RPMI7951 (cell line): ENCODE results near the gene PRAME.

GRCh38 chr22:21014042-21014512 is 888 bp upstream of the P2RX6 start:
- RAMPAGE, long total RNA, result no peak

DNA sequence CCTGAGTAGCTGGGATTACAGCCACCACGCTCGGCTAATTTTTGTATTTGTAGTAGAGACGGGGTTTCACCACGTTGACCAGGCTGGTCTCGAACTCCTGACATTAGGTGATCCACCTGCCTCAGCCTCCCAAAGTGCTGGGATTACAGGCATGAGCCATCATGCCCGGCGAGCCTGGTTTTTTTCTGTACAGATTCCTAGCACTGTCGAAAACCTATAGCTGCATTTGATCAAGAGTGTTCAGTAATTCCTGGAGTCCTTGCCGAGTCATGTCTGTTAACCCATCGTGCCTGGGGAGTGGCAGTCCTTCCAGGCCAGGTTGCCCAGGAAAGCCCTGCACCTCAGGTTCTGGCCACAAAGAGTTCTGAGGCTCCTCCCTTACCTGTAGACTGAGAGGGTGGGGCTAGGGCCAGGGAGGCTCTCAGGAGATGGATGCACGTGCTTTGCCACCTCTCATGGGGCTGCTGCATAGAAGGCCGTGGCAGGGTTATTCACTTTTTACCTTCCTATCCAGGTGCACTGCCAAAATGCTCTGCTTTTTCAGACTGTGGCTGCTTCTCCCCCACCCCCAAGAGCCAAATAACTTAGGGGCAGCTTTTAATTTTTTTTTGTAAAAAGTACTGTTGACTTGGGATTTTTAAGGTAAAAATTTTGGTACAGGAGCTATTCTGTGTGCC is 16.9 kb downstream of the YDJC start:
- RAMPAGE, long total RNA, result no peak

- RAMPAGE, long total RNA, result no peak
Observed at GRCh38 chr22:21798656-21799507, 63.3 kb upstream of the YPEL1 start.

DNA sequence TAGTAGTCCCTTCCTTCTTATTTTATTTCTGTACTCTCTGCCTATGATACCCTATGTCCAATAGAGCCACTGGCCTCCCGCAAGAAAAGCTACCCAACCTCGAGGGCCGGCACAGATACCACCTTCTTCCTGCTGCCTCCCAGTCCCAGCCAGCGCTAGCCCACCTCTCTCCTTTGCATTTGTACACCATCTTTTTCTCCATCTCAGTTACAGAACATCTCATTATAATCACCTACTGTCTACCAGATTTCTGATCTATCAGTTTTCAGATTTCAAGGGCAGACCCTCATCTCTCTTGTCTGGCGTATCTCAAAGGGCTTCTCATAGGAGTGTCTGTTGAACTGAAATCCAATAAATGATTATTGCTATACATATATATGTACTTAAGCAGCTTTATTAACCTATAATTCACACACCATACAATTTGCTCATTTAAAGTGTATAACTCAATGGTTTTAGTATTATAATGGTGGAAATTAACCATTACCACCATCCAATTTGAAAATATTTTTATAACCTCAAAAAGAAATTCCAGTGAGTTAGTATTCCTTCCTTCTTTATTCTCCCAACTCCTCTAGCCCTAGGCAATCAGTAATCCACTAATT is 65.0 kb downstream of the MAPK1 start:
- RAMPAGE, long total RNA, result no peak

DNA sequence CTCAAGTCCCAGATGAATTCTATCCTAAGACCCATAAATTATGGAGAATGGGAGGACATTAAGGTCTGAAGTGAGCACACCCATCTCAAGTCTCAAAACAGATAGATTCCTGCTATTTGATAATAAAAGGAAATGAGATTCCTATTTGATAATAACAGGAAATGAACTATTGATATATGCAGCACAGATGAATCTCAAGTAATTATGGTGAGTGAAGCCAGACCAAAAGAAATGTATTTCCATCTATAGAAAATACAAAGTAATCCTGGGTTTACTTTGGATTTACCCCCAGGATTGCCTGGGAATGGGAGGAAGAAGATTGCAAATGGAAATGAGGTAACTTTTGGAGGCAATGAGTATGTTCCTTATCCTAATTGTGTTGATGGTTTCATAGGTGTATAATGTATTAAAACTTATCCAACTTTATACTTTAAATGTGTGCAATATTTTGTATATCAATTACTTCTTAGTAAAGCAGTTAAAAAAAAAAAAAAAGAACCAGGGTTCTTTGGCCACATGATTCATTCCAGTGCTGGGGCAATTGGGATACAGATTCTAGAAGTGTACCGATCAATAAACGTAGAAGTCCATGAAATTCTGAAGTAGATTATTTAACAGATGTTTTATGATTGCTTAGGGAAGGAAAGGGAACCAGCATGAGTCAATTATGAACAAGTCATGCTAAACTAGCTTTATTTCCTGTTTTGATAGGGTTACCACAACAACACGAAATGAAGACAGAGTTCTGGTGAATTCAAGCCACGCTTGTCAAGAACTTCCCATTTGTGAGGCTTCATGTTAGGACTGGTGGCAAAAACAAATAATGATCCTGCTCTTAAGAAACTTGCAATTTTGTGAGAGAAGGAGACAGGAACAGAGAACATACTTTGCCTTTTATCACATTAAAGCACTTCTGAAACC is 51.1 kb downstream of the MAPK1 start:
- RAMPAGE, long total RNA, result no peak

DNA sequence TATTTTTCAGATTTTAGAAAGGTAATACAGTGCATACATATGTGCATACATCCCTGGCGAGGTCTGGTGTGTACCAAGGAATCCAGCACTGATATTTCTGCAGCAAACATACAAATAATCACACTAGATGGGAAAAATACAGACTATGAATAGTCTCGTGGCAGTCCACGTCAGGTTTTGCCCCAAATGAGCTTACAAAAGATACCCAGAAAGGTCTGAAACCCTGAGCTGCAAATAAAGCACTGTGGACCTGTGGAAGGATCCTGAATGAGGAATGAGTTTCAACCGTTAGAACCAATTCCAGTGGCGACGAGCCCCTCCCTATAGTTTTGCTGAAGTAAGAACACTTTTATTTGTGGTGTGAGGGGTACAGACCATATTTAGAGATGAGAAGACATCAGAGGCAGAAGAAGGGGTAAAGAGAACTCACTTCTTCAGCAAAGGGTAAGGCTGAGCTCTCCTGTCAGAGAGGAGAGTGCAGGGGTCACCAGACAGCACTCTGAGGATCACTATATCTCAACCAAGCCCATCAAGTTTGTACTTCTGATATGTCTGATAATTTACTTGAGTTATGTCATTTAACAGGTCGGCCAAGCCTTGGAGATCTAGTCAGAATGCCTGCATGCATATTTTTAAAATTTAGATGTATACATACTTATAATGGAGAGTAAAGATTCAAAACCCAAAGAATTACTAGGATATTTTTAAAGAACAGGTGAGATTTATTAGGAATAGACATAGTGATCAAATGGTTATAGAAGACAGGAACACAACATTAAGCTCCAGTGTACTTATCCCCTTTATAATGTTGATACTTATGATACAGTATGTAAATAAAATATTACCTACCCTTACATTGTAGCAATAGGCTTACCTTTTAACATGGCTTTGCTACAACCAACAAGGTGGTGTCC is 24.2 kb downstream of the MAPK1 start:
- RAMPAGE, long total RNA, result no peak

DNA sequence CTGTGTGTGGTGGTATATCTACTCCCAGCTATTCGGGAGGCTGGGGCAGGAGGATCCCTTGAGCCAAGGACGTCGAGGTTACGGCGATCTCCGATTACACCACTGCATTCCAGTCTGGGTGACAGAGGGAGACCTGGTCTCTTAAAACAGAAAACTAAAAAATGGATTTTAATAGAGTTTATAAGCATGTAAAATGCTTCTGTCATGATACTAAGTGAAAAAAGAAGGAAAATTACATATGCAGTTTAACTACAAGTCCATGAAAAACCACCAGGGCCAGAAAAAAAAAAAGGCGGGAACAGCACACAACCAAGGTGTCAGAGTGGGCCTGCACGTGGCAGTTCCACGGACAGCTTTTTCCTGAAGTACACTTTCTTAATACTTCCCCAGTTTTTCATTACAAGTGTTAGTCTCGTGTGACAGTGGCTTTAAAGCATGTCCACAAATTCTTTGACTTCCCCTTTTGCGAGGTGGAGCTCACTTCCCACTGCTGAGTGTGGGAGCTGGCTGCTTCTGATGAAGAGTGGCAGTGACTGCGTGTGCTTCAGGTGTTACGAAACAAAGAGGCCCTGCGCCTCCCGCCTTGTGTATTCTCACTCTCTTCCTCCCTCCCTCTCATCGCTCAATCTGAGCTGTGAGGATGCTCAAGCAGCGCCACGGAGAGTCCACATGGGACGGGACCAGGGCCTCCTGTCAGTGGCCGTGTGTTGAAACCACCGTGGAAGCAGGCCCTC is 16.5 kb downstream of the PPM1F start:
- RAMPAGE, long total RNA, result no peak

- RAMPAGE, long total RNA, result no peak
Observed at GRCh38 chr22:21949152-21949765, 3.4 kb downstream of the PPM1F start.

GRCh38 chr22:21974104-21974940 is 8.3 kb downstream of the TOP3B start:
- RAMPAGE, long total RNA, result no peak

GRCh38 chr22:21975983-21977071 is 6.3 kb downstream of the TOP3B start:
- RAMPAGE, long total RNA, result no peak

DNA sequence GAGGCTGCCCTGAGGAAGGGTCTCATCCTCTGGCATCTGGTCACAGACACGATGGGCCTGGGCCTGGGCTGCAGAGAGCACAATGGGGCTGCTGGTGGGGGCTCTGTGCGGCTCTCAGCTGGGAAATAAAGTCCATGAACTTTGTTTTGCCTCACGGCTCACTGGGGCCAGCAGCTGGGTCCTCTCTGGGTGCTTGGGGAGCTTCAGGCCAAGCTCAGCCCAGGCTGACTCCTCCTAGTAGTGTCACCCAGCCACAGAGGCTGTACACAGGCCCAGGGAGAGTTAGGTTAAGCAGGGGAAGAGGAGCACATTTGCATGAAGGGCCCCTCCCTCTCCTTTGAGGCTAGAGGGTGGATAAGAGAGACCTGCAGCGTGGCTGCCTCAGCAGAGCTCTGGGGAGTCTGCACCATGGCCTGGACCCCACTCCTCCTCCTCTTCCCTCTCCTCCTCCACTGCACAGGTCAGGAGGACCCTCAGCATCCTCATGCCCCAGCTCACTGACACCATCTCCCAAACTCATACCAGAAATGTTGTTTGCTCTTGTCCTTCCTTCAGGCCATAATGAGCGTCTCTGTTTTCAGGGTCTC is 82.7 kb upstream of the VPREB1 start:
- RAMPAGE, long total RNA, result no peak

- RAMPAGE, long total RNA, result no peak
Observed at GRCh38 chr22:22201161-22202069, 43.2 kb upstream of the VPREB1 start.

GRCh38 chr22:22558902-22559827 is at the start of gene PRAME:
TSS of gene PRAME (minus strand) at chr22:22559265.
- RAMPAGE, long total RNA, result start-site peak on the minus strand at chr22:22559241-22559260, 27 and 33 reads in 2 replicates

DNA sequence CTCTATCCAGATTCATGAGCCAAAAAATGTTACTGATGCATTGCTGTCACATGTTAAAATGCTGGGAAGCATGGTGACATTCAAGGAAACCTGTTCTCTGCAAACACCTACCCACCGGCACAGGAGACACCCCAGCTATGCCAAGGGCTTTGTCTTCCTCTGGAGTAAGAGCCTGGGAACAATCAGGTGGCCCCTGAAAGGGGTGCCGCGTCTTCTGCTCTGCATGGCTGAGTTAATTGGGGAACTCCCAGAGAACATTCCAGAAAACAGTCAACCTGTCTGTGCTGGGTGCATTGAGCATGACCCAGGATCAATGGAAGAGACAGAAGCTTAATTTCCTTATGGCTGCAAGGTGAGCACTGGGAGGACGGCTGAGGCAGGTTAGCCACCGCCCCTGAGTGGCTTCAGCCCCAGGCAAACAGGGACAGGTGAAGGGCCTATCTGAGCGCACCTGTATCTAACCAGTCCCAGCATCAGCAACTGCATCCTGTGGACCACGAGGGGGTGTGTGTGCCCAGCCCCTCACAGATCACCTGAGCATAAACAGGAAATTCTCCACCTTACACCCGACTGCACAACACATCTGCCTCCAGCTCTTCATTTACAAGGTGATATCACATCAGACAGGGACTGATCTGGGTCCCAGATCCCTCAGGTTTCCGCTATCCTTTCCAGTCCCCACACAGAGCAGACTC is 108.5 kb downstream of the GGTLC2 start:
- RAMPAGE, long total RNA, result no peak

DNA sequence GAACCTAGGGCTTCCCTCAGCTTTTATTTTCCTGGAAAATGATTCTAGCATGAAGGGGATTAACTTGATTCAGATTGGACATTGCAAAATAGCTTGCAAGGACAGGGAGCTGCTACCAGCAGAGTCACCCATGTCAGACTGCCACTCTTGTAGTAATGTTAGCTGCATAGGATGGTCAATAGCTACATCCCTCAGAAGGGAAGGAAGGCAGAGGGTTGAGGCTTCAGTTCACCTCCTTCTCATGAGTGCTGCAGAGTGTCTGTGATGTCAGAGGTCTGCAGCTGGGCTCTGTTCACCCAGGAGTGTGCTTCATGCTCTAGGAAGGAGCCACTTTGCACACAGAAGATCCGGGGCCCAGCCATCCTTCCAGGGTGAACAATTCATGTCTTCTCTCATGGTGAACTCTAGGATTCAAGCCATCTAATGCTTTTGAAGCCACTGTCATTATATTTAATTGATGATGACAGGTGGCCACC is 16.0 kb downstream of the IGLL5 start:
- RAMPAGE, long total RNA, result no peak

DNA sequence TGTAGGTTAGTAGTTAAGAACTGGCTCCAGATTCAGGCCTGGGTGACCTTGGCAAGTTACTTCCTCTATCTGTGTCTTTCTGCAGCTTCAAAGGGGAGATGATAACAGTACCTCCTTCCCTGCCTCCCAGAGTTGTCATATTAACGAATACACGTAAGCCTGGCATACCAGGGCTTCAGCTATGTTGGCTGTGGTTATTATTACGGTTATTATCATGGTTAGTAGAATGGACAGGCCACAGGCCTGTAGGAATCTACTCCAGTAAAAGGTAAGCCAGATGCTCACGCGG is 443 bp downstream of the RSPH14 start:
- RAMPAGE, long total RNA, result no peak

DNA sequence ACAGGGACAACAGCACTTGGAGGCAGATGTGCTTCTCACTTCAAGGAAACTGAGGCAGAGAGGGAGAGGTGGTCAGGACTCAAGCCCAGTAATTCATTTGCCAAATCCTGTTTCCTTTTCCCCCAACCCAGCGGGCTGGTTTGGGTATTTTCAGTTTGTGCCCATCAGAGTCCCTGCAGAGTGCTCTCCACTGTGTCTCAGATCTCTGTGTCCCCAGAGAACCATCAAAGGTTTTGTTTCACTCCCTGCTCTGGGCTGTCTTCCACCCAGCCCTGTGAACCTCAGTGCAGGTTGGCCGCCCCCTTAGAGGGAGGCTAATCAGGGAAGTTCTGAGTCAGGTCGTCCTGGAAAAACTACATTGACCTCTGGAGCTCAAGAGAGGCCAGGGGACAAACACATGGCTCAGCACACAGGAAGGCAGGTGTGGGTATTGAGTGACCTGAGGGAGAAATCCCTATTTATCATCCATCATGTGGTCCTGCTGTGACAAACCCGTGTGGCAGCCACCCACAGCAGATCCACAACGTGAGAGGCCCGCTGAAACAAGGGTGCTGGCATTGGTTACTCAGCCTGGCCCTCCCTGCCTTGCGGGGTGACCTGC is 994 bp upstream of the BCR start:
- RAMPAGE, long total RNA, result no peak

- RAMPAGE, long total RNA, result no peak
Observed at GRCh38 chr22:23215438-23216347, 35.4 kb downstream of the BCR start.

DNA sequence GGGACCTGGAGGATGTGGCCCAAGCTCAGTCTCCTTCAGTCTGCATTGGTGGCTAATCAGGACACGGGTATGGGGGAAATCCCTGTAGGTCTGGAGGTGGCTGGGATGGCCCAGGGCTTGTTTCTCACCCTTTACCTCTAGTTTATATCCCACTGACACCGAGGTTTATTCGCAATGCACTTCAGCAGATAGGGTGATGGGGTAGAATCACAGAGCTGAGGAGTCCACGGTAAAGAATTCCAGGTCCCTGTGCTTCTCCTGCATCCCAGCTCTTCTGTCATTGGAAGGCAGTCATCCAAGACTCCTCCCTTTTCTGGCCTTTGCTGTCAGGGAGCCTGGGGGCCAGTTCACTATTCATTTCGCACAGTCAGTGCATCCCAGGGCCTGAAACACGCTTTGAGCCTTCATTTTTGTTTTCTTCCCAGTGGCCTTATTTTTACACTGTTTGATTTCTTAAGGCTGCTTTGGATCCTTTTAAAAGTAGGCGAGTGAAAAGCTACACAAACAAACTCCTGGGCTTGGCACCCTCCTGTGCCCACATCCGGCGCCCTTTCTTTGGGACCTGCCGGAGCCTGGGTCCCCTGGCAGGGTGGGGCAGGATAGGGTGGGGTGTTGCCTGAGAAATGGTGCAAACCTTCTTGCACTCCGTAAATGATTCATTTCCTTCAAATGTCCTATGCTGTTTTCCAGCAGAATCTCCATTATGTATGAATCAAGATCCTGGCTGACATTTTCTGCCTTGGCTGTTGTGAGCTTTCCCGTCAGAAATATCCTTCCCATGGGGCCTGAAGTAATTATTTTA is 45.4 kb downstream of the BCR start:
- RAMPAGE, long total RNA, result no peak

DNA sequence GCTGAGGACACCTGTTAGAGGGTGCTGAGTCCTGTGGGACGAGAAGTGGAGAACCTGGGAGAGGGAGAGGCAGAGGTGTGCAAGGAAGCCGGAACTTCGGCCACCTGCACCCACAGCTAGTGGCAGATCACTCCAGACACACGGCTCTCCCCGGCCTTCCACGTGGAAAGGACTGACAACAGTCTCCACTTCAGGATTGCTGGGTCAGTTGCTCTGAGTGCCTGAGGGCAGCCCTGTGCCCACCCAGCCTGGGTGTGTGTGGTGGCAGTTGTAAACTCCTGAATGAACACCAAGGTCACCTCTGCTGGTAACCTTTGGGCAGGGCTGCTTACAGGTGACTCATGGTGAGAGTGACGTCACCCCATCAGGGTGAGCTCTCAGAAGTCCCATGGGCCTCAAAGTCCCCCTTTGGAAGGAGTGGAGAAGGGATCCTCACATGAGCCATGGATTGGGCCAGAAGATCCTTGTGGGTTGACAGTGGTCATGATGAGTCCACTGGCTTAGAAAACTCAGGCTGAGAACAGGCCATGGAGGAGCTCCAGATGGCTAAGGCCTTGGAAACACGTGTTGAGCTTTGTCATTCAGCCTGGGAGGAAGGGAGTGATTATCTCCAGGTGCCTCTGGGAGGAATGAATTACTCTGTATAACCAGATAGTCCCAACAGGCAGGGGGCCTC is 71.2 kb downstream of the BCR start:
- RAMPAGE, long total RNA, result no peak